WTC11 (cell line): ENCODE measurements around the gene HK3.

DNA sequence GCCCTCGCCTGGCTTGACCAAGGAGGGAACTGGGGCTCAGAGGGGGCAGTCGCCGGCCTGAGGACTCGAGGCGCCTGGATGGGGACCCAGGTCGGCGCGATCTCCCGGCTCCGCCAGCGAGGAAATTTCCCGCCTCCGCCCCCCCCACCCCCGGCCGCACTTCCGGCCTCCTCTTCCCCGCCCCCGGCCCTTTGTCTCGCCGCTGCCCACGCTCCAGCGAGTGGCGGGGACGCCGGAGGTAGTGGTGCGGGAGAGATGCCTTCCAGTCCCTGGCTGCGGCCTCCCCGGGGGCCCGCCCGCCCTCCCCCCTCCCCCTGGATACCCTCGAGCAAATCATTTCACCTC, 454 bp upstream of the GPRIN1 start:
- PRO-cap: no peak

DNA sequence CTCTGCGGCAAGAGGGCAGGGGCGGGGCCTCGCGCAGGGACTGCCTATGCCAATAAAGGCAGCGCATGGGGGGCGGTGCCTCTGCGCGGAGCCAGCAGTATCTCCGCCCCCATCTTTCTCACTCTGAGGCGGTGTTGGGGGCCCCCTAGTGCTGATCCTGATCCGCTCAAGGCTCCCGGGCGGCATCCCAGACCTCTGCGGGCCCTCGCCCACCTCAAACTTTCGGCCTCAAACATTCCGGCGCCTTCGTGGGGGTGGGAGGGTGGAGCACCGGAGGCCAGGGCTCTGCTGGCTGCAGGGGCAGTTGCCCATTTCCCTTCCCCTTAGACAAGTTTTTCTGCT, 9.3 kb upstream of the GPRIN1 start:
- PRO-cap: no peak

GRCh38 chr5:176628977-176629240, 1.4 kb downstream of the SNCB start:
- PRO-cap: unidirectional peak, plus-strand start at chr5:176629083

DNA sequence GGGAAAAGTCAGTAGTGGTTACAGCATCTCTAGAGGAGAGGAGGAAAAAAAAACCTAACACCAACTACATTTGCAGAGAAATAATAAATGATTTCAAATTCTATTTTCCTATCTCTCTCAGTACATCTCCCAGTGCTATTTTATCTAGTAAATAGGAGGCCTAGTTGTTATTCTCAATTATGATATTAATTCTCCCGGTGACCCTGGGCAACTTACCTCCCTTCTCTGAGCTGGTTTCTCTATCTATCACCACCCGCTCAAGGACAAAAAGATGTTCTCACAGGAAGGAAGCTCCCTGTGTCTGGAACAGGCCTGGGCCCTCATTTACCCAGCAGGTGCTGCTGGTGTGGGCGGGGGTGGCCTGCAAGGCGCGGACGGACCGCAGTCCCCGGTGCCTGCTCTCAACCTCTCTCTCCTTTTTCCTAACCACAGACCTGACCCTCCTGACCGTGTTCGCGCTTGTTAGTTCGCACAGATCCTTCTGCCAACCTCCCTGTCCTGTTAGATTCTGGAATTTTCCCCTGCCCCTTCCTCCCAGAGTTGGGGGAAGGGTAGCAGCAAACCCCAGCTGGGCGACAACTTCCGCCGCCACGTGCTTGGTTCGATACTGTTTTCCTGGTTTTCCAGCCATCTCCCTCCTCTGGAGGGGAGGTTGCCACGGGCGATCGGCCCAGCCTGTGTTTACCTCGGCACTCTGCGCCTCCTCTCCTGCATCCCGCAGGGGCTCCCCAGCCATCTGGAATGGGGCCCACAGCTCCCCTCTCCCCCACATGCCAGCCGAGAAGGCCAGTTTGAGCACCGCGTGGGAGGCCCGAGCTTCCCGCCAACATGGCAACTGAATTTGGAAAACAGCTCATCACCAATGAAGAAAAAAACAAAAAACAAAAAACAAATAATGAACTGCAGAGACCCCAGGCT, 70.9 kb upstream of the UNC5A start:
- PRO-cap: no peak

- PRO-cap: no peak
These were observed 7.8 kb downstream of the UNC5A start for GRCh38 chr5:176817848-176818820.

DNA sequence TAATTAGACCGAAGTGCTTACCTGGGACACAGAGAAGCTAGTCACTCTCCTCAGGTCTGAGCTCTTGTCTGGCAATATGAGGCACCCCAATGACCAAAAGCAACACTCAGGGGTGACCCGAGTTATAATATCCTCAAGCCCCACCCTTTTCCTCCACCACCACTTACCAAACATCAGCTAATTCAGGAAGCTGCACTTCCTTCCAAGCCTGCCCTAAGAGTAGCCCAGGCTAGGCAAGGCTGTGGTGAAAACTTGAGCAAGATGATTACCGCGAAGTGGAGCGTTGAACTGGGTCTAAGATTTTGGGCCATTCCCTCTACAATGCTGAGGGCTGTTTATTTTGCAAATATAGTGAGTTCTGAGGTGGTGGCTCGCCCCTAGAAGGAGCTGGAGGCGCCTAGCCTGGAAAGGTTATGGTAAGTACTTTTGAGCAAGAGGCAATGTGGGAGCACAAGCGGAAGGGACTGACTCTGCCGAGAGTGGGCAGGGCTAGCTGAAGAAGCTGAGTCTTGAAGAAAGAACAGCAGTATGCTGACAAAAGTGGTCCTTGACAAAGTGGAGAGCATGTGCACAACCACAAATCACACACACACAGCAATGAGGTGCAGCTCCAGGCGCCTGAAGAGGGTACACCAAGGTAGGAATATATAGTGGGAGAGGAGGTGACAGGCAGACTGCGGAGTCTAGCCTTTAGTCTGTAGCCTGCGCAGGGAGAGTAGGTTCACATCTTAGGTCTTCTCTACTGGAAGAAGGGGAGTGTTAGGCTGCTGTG, at the start of gene HK3:
HK3 (minus strand) TSS at position 101 of the 772 bp plus-strand sequence.
- PRO-cap: no peak

GRCh38 chr5:176921351-176922099, 22.4 kb upstream of the HK3 start:
- PRO-cap: no peak

DNA sequence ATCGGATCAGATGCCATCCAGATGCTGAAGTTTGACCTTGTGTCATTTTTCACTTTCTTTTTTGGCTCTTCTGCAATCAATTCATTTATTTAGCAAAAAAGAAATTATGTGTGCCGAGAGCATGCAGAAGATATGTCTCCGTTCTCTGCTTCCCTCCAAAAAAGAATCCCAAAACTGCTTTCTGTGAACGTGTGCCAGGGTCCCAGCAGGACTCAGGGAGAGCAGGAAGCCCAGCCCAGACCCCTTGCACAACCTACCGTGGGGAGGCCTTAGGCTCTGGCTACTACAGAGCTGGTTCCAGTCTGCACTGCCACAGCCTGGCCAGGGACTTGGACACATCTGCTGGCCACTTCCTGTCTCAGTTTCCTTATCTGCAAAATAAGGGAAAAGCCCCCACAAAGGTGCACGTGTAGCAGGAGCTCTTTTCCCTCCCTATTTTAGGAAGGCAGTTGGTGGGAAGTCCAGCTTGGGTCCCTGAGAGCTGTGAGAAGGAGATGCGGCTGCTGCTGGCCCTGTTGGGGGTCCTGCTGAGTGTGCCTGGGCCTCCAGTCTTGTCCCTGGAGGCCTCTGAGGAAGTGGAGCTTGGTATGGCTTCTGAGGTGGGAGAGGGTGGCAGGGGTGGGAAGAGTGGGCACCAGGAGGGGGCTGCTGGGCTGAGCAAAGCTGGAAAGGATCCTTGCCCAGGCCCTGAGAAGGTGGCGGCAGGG, 2.5 kb downstream of the FGFR4 start:
- PRO-cap: no peak

DNA sequence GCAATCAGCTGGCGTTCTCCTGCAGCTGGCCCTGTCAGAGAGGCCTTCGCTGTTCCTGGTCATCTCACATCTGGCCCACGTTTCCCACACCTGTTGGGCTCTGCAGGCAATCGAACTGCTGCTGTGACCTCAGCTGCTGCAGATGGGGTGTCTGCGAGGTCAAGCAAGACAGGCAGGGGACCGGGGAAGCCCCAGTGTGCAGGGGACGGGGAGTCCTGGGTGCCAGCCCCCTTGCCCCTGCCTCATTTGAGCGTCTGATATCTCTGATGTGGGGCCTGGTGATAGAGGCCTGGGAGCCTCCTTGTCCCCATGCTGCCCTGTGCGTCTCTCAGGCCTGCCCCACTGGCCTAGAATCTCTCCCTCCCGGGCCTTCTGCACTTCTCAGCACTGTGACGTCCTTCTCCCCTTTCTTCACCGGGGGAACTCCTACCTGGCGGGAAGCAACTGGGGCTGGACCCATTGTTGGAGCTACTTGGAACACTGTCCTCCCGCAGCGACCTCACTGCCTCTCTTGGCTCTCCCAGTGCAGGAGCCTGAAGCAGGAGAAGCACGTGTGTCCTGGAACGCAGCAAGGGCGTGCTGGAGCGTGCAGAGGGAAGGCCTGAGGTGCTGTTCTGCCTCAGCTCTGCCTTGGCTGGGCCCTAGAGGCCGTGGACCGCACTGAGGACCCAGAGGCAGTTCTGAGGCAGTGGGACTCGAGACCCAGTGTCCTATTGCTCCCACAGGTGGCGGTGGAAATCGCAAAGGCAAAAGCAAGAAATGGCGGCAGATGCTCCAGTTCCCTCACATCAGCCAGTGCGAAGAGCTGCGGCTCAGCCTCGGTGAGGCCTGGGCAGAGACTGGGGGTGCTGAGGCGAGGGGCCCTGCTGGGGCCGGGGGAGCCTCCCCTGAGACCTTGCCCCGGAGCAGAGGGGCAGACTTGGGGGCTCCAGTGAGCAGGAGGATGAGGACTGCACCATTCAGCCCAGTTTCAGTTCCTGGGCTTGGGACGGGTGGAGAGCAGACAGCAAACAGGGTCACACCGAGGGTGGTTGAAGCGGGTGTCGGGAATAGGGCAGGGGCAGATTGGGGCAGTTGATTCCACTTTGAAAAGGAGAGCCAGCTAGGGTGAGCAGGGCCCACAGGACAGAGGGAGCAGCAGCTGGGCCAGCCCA, 4.0 kb downstream of the GRK6 start:
- PRO-cap: no peak

- PRO-cap: no peak
These were observed 8.7 kb downstream of the GRK6 start for GRCh38 chr5:177435135-177435661.

GRCh38 chr5:177451903-177452711, 5.5 kb downstream of the PRR7 start:
- PRO-cap: no peak

DNA sequence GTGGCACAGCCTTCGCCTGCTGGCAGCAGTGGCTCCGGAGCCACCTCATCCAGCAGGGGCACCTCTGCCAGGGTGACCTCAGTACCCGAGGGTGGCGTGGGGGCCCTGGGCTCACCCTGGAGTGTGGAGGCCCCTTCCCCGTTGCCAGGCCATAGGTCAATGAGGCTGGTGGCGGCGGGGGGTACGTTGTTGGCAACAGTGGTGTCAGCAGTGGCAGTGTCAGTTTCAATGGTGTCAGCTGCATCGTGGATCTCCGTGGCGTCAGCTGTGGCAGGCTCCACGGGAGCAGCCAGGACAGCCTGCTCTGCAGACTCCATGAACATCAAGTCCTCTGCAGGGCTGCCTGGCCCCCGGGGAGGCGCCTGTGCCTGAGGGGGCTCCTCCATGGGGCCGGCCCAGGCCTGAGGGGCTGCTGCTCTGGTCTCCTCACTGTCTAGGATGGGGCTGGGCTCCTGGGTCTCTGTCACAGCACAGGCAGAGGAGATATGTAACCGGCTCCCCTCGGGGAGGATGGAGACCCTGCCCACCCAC, 11.7 kb downstream of the PRR7 start:
- PRO-cap: no peak

GRCh38 chr5:177537679-177538232, 16.6 kb downstream of the FAM193B start:
- PRO-cap: no peak

GRCh38 chr5:177546087-177546981, 8.0 kb downstream of the FAM193B start:
- PRO-cap: no peak

GRCh38 chr5:177575057-177575393, 17.0 kb upstream of the TMED9 start:
- PRO-cap: no peak

DNA sequence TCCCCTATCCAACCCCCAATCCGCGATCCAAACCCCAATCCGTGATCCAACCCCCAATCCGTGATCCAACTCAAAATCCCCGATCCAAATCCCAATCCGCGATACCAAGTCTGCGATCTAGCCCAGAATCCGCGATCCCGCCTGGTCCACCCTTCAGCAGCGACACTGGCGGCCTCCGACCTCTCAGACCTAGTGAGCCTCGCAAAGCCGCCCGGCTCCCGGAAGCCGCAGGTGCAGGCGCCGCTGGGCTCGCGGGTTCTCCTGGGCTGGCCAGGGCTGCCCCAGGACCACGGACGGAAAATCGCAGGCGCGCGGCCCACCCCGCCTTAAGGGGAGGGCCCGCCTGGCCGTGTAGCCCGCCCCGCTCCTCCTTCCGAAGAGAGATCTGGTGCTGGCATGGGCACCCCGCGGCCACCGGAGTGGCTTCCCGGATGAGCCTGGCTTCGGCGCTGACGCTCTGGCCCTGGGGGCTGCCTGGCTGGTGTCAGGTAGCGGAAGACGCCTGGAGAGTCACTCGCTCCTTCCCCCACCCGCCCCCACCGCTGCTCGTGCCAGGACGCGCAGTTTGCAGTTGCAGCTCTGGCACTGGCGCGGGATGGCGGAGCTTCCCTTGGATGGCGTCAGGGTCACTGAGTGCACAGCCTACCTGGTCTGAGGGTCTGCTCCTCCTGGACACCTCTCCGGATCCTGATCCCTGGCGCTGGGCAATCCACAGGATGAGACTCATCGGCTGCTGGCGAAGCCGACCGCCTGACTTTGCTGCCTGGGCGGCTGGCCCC, 182.9 kb downstream of the B4GALT7 start:
- PRO-cap: no peak

- PRO-cap: no peak
These were observed 112.7 kb downstream of the PROP1 start for GRCh38 chr5:177883245-177883821.

DNA sequence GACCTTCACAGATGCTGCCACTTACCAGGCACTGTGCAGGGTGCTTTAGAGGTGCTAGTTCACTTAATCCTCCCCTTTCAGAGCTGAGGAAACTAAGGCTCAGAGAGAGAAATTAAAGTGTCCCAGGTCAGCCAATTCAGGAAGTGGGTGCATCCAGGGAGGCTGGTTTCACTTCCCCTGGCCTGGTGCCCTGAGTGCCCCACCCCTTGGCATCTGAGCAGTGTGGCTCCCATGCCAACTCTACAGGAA, 4.5 kb upstream of the N4BP3 start:
- PRO-cap: no peak

- PRO-cap: no peak
These were observed 5.6 kb downstream of the RMND5B start for GRCh38 chr5:178136438-178136878.

DNA sequence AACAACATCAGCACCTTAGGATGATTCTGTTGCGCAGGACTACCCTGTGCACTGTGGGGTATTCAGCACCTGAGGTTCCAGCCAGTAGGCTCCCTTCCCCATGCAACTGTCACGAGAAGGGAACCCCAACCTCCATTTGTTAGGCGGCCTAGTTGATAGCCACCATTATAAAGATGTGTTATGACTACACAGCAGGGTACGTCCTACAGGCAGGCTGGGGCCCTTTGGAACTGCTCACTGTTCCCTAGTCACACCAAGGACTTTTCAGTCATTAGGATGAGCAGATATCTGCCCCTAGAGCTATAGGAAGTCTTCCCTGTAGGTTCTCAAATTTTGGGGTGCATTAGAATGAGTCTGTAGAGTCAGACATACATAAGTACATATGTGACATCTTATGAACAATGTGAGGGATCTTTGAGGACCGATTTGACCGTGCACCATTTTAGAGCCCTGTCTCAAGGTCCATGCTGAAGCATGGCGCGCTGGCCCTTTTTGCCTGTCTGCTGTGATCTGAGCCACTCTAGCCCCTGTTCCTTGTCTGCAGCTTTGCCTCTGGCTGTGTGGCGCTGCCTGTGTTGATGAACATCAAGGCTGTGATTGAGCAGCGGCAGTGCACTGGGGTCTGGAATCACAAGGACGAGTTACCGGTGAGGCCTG, 6.6 kb downstream of the NHP2 start:
- PRO-cap: no peak